Measurements from ENCODE around the gene DNASE1L3.

DNA sequence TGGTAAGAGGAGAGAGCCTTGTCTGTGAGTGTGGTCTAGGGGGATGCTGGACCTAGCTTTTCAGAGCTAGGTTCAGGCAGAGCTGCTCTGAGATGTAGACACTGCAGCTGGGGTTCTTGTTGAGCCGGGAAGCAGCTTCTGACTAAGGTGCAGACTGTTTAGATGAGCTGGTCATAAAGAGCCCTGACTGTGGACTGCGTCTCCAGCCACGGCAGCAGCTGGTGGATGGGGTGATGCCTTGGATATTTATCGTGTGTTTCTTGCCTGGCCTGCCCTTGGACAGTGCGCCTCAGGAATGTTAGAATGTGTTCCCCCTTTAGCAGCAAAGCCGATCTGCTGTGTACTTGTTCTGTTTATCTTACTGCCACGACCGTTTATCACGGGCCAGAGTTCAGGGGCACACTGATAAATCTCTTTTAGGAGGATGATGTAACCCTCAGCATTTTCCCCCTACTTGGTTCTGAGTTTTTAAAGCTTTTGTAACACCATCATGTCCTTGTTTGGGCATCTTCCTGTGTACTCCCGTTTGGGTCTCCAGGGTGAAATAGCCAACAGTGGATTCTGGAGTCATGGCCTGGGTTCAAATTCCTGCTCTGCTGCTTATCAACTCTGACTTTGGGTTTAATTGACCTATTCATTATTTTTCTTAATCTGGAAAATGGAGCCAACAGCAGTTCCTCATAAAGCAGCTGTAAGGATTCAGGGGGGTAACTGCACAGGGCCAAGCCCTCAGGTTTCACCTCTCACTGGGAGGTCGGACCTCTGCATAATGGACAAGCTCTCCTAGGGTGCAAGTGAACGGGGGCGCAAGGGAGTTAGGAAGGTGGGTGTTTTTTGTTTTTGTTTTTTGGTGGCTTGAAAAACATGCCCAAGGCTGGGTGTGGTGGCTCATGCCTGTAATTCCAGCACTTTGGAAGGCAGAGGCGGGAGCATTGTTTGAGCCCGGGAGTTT, 51.4 kb downstream of the FLNB start:
- RRBS: no CpG with 5 or more reads among the region's 15 CpGs

DNA sequence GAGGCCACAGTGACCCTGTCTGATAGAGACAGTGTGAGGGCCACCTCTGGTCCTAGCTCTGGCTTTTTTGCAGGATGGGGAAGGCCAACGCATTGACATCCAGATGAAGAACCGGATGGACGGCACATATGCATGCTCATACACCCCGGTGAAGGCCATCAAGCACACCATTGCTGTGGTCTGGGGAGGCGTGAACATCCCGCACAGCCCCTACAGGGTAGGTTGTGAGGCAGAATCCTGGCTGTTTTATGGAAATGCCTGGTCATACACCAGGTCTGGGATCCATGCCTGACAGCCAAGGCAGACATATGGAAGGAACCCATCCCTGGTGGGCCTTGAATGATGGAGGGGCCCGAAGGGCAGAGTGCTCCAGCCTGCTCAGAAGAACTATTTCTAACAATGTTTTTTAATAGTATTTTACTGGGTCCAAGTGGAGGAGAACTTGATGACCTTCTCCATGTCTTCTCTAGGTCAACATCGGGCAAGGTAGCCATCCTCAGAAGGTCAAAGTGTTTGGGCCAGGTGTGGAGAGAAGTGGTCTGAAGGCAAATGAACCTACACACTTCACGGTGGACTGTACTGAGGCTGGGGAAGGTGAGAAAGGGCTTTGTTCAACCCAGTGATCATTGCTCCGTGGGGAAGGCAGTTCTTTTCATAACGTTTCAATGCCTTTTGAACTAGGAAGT, 101.0 kb downstream of the FLNB start:
- RRBS: no CpG with 5 or more reads among the region's 11 CpGs

DNA sequence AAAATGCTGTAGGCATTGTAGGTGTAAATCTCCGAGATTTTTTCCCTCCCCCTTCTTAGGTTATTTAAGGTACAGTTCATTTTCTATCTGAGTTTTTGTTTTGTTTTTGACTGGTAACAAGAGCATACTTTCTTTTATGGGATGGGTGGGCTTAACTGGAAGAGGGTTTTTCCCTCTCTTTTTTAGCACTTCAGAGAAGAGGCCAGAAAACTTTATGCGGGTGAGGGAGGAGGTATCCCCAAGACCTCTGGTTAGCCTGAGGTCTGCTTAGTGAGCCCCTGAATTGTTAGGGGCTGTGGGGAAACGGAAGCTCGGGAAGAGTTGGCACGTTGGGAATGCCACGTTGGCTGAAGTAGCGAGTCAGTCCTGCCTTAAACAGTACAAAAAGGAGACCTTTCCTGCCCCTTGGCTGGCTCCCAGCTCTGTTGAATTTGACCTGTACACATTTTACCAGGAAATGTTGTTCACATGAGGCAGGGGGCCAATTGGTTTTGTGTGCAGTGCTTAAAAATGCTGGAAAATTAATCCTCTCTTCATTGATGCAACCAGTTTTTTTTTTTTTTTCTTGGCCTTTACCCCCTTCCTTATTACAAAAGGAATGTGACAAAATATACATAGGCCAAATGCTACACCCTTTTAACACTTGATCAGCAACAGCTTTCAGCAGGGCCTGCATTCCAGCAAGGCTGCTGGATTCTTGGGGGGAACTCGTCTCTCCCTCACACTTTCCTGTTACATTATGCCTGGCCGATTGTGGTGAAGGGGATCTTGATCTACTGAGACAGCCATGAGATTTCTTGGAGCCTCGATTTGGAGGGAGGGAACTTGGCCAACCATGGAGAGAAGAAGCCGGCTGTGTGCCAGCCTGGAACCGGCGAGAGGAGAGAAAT, 93.3 kb downstream of the DNASE1L3 start:
- RRBS: 85% methylated on average over 2 of the region's 13 CpGs

DNA sequence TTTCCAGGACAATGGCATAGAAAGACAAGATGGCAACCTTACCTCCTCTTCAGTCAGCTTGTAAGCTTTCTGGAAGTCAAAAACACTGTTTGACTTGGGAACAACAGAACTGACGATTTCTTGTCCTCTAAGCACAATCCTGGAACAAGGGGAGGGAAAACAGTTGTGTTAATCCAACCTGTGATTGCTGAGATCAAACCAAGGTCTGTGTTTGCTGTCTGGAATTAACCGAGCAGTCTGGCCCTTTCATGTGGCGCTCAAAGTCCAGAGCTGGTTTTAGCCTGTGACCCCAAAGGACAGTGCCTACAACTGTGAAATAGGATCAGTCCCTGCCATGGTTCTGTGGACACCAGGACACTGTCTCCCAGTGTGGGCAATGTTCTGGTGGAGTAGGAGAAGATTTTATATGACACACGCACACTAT, 17.5 kb downstream of the DNASE1L3 start:
- RRBS: no CpG with 5 or more reads among the region's 4 CpGs

- RRBS: no CpG with 5 or more reads among the region's 15 CpGs
These were observed at the start of gene DNASE1L3 for GRCh38 chr3:58210717-58211569. Gene DNASE1L3, minus strand, starts transcription at chr3:58210972.

DNA sequence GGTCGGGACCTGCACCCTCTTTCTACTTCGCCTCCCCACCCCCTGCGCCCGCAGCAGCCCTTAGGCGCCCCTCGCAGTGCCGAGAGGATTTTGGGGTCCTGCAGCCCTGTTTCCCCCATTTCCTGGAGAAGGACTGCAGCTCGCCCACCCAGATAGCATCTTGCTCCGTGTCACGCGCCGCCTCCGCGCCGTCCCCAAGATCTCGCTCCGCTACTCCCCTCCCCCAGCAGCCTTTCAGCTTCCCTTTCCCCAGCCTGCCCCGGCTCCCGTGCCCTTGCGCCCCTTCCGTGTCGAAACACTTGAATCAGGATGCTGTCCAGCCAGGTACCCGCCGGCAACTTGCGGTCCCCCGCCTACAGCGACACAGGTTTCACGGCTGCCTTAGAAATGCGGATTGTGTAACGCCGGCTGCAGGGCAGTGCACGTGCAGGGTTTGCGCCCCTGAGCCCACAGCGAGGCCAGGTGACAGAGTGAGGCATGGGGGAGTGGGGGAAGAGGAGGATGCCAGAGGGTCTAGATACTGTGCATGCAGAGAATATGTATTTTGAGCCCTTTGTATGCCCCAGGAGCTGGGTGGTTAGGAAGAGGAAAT, 687 bp downstream of the ABHD6 start:
- RRBS: 2% methylated on average over 14 of the region's 34 CpGs

- RRBS: no CpG with 5 or more reads among the region's 1 CpG
These were observed 8.3 kb upstream of the PXK start for GRCh38 chr3:58324220-58324907.

DNA sequence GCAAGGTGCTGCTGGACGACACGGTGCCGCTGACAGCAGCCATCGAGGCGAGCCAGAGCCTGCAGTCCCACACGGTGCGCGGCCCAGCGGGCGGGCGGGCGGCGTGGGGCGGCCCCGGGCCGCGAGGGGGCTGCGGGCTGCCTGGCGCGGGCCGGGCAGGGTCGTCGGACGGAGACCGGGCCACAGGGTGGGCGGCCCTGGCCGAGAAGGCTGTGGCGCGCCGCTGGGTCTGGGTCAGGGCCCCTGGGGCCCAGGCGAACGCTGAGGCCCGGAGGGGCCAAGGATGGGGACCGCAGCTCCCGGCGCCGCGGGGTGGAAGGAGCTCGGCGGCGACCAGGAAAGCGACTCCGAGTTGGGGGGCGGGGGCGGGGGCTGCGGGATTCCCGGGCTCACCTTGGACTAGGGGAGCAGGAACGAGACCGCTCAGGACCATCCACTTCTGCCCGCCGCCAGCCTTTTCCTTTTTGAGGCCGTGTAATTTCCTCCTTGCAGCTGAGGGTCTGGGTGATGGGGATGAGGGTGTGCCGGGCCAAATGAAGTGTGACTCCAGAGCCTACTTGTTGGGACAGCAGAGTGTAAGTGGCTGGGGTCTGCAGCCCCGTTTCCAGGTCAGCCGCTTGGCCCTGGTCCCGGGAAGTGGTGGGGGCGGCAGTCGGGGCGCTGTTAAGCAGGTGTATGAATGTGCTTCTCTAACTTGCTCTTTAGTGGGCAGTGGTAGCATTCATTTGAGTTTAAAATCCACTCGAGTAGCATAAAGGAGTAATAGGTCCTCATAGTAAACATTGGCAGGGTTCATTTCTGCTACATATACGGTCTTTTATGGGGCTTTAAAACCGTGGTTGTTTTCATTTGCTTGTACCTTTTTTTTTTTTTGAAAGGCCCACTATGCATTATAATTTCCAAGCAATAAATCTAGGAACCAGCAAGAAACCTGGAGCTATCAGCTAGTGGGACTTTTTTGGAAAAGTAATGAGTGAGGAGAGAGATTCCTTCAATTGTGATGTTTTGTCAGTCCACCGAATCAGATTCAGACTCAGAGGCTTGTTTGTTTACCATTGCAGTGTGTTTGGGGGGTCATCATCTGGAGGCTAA, 671 bp downstream of the PXK start:
- RRBS: under 1% methylated on average over 14 of the region's 63 CpGs

- RRBS: no CpG with 5 or more reads among the region's 4 CpGs
These were observed 1.3 kb upstream of the PDHB start for GRCh38 chr3:58434877-58435444.

GRCh38 chr3:59385227-59385442, 335.3 kb upstream of the CFAP20DC start:
- RRBS: no CpG with 5 or more reads among the region's 9 CpGs

DNA sequence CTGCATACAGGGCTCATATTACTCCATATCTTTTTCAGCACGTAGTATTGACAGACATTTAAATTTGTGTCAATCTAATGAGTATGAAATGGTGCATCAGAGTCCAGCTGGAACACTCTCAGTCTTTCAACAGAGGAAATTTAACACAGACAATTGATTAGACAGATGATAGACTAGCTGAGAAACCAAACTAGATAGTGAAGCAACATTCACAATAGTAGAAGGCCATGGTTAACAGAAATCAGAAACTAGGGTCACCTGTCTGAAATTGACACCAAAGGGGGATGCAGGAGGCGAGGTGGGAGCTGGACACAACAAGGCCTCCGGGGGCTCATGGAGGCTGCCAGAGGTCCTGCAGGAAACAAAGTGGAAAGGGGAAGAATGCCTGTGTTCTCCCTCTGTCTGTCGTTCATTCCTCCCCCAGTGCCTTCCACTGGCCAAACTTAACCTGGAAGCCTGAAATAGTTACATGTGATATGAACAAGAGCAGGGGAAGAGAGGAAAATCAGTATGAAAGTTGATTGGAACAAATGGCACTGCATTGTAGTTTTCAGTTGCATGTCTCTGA, 501.9 kb upstream of the CFAP20DC start:
- RRBS: no CpG with 5 or more reads among the region's 4 CpGs

- RRBS: no CpG with 5 or more reads among the region's 9 CpGs
These were observed 604.2 kb upstream of the CFAP20DC start for GRCh38 chr3:59654022-59654387.

GRCh38 chr3:60318351-60319517, 932.5 kb downstream of the FHIT start:
- RRBS: no CpG with 5 or more reads among the region's 8 CpGs

GRCh38 chr3:60399907-60400475, 851.3 kb downstream of the FHIT start:
- RRBS: no CpG with 5 or more reads among the region's 4 CpGs

DNA sequence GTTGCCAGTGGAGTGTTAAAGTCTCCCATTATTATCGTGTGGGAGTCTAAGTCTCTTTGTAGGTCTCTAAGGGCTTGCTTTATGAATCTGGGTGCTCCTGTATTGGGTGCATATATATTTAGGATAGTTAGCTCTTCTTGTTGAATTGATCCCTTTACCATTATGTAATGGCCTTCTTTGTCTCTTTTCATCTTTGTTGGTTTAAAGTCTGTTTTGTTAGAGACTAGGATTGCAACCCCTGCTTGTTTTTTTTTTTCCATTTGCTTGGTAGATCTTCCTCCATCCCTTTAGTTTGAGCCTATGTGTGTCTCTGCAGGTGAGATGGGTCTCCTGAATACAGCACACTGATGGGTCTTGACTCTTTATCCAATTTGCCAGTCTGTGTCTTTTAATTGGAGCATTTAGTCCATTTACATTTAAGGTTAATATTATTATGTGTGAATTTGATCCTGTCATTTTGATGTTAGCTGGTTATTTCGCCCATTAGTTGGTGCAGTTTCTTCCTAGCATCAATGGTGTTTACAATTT, 287.2 kb downstream of the FHIT start:
- RRBS: no CpG with 5 or more reads among the region's 2 CpGs

GRCh38 chr3:61358350-61358649, 107.0 kb upstream of the FHIT start:
- RRBS: no CpG with 5 or more reads among the region's 1 CpG

- RRBS: 98% methylated on average over 8 of the region's 28 CpGs
These were observed 181.3 kb downstream of the PTPRG start for GRCh38 chr3:61742567-61743259.

- RRBS: no CpG with 5 or more reads among the region's 14 CpGs
These were observed 187.7 kb downstream of the PTPRG start for GRCh38 chr3:61748866-61749590.

DNA sequence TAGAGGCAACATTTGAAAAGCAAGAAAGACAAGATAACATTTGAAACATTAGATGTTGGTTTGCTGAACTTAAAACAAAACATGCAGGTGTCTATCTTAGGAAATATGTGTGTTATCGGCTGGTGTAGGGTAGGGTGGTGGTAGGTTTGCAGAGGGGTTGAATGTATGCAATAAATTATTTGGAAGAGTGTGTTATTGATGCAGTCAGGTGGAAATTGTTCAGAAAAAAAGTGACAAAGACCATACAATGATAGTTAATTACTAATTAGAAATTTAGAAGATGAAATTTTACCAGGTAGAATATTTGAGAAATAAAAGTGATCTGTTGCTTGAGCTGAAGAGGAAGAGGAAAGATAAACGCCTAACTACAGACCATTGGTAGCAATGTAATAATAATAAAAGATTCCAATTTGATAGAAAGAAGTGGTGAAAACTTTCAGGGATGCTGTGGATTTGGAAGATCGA, 211.7 kb downstream of the PTPRG start:
- RRBS: no CpG with 5 or more reads among the region's 3 CpGs

DNA sequence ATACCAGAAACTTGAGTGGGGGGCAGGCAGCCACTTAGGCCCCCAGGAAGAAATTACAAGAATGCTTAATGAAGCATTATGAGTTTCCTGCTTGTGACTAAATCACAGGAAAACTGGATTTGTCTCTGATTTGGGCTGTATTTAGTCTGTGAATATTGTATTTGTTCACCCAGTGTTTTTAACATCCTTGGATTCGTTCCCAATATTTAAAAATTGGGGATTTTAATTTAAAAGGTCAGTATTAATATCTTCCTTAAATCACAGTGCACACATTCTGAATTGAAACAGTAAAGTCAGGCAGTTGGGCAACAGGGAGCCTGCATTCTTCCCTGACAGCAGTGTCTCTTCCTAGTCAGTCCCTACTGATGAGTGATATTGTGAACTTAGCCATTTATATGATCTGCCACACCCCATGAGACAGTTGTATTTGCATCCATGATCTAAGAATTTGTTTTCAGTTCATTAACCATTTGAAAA, 219.0 kb downstream of the PTPRG start:
- RRBS: no CpG with 5 or more reads among the region's 1 CpG